Kidney (tissue), 2 donors: Measurements from ENCODE around the genes LTC4S and MRNIP.

DNA sequence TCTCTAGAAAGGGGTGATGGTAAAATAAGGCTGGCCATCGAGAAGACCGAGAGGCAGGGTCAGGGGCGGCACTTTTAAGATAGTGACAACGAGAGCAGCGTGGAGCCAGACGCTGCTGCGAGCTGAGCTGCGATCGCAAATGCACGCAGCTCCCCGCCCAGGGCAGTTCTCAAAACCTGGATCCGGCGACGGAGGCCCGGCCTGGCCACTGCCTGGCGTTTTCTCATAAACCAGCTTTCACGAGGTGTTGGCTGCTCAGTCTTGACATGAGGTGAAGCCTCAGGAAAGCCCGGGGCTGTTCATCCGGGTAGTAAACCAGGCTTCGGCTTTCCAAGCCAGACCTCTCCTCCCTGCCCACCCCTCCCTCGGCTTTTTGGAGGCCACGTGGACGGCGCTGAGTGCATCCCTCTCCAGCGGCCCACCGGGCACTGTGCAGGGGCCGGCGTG lies 151.5 kb upstream of the PHYKPL start:
- PRO-cap: no peak
- RRBS: 28% methylated on average over 11 of the region's 28 CpGs

DNA sequence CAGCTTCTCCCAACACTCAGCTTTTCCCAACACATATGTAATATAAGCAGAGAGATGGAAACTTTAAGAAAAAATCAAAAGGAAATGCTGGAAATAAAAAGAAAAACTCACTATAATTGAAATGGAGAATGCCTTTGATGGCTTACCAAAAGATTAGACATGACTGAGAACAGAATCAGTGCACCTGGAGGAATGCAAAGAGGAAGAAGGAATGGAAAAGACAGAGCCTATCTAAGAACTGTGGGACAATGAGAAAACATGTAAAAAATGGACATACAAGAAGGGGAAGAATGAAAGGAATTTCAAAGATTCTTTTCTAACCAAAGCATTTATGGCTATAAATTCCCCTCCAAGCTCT lies 47.4 kb upstream of the CLK4 start:
- PRO-cap: no peak

GRCh38 chr5:179190855-179191279 lies 130.7 kb downstream of the ZNF354C start:
- PRO-cap: no peak
- RRBS: no CpG with 5 or more reads among the region's 18 CpGs

DNA sequence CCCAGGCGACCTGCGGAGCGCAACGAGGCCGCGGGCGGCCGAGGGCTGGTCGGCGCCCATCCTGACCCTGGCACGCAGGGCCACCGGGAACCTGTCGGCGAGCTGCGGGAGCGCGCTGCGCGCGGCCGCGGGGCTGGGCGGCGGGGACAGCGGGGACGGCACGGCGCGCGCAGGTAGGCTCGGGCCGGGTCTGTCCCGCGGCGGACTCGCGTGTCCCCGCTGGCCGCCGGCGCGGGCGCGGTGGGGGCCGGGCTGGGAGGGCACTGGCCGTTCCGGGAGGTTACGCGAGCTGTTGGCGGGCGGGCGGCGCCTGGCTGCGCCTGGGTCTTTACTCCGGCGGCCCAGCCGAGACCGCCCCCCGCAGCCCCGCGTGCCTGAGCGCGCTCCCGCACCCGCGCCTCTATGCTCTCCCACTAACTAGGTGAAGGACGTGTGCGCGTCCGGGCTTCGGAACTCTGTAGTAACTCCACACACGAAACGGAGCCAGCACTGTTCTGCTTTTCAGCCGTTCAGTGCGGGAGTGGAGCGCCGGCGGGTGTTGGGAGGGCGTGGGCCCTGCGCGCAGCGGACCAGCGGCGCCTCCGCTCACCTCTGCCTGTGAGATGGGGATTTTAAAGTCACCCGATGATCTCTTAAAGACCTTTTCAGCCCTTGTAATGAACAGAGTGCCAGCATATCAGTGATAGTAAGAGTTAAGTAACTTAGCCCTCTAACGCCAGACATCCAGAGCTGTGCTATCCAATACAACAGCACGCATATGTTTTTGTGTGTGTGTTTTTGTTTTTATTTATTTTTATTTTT lies 553 bp downstream of the RUFY1 start:
- PRO-cap: bidirectional peak, plus-strand start at position 118 of the sequence, minus-strand start at position 84 of the sequence; bidirectional peak, plus-strand start at position 506 of the sequence, minus-strand start at position 372 of the sequence
- RRBS: under 1% methylated on average over 55 of the region's 88 CpGs

DNA sequence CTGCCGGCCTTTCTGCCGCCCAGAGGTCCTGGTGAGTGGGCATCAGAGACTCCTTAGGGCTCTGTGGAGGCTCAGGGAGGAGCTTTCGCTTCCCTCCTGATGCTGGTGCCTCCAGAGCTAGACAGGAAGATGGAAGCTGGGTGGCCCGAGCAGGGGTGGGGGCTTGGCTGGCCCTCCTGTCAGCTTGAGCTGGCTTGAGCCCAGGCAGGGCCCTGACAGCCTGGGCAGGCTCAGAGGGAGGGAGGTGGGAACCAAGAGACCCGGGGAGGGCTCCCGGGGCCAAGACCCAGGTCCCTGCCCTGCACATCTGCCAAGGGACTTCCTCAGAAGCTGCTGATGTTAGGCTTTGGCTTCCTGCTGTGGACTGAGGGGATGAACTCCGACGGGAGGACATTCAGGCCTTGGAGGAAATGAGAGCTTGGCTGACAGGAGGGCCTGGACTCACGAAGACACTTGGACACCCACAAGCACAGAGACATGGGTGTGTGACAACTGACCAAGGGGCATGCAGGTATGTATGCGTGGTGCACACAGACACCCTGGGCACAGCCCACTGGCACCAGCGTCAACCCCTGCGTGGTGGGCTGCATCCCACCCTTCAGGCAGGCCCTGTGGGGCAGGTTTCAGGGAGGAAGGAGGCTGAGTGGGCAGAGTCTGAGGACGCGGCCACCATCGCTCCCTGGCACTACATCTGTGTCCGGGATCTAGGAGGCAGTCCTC lies 1.8 kb upstream of the LTC4S start:
- PRO-cap: no peak
- RRBS: 80% methylated on average over 1 of the region's 16 CpGs

GRCh38 chr5:179793336-179794576 lies at the start of gene LTC4S:
Gene LTC4S (plus strand): TSS chr5:179793986.
- PRO-cap: bidirectional peak, plus-strand start at chr5:179793955, minus-strand start at chr5:179793878
- RRBS: no CpG with 5 or more reads among the region's 23 CpGs

- PRO-cap: bidirectional peak, plus-strand start at chr5:179795454, minus-strand start at chr5:179795199
- RRBS: 16% methylated on average over 13 of the region's 38 CpGs
These were observed 1.3 kb downstream of the LTC4S start for GRCh38 chr5:179794930-179795718.

DNA sequence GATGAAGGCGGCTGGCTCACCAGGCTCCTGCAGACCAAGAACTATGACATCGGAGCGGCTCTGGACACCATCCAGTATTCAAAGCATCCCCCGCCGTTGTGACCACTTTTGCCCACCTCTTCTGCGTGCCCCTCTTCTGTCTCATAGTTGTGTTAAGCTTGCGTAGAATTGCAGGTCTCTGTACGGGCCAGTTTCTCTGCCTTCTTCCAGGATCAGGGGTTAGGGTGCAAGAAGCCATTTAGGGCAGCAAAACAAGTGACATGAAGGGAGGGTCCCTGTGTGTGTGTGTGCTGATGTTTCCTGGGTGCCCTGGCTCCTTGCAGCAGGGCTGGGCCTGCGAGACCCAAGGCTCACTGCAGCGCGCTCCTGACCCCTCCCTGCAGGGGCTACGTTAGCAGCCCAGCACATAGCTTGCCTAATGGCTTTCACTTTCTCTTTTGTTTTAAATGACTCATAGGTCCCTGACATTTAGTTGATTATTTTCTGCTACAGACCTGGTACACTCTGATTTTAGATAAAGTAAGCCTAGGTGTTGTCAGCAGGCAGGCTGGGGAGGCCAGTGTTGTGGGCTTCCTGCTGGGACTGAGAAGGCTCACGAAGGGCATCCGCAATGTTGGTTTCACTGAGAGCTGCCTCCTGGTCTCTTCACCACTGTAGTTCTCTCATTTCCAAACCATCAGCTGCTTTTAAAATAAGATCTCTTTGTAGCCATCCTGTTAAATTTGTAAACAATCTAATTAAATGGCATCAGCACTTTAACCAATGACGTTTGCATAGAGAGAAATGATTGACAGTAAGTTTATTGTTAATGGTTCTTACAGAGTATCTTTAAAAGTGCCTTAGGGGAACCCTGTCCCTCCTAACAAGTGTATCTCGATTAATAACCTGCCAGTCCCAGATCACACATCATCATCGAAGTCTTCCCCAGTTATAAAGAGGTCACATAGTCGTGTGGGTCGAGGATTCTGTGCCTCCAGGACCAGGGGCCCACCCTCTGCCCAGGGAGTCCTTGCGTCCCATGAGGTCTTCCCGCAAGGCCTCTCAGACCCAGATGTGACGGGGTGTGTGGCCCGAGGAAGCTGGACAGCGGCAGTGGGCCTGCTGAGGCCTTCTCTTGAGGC lies 16.1 kb downstream of the SQSTM1 start:
- PRO-cap: no peak
- RRBS: no CpG with 5 or more reads among the region's 24 CpGs

DNA sequence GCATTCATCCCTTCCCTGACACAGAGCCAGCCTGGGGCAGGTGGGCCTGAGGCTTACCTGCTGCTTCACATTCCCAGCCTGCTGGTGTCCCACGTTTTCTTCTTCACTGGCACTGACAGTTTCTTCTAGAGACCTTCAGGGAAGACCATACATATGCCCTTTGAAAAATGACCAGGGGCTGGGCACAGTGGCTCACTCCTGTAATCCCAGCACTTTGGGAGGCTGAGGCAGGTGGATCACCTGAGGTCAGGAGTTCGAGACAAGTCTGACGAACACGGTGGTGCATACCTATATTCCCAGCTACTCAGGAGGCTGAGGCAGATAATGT lies 14.6 kb downstream of the MRNIP start:
- PRO-cap: no peak
- RRBS: no CpG with 5 or more reads among the region's 4 CpGs

GRCh38 chr5:179858719-179859632 lies at the start of gene MRNIP:
Gene MRNIP (minus strand): TSS chr5:179858817.
- PRO-cap: bidirectional peak, plus-strand start at chr5:179859020, minus-strand start at chr5:179858817
- RRBS: 3% methylated on average over 18 of the region's 84 CpGs

GRCh38 chr5:179912022-179912712 lies 4.5 kb upstream of the TBC1D9B start:
- PRO-cap: no peak
- RRBS: no CpG with 5 or more reads among the region's 9 CpGs

DNA sequence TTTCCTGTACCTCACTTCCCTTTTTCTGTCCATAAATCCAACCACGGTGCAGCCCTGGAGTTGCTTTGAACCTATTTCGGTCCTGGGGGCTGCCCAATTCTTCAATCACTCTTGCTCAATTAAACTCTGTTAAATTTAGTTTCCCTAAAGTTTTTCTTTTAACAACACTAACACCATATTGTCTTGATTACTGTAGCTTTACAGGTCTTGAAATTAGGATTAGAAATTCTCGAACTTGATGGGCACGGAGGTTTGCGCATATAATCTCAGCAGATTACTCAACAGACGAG lies 15.9 kb upstream of the TBC1D9B start:
- PRO-cap: no peak
- RRBS: no CpG with 5 or more reads among the region's 6 CpGs

DNA sequence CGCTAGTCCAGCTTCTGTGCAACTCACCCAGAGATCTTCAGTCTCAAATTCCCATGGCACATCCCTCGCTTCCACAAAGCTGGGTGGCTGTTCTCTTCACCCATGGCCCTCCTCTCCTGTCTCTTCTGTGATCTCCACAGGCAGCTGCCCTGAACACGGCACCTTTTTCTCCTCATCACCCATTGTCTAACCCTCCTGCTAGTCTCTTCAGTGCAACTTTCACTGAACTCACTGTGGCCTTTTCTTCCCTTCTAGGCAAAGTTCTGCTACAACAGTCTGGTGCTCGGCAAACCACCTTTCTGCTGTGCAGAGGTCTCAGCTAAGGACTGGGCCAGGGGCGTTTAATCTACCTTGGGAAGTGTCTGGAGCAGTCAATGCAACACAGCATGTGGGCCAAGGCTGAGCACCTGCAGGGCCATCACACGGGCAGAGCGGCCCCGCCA lies 65.5 kb upstream of the TBC1D9B start:
- PRO-cap: no peak
- RRBS: no CpG with 5 or more reads among the region's 8 CpGs

DNA sequence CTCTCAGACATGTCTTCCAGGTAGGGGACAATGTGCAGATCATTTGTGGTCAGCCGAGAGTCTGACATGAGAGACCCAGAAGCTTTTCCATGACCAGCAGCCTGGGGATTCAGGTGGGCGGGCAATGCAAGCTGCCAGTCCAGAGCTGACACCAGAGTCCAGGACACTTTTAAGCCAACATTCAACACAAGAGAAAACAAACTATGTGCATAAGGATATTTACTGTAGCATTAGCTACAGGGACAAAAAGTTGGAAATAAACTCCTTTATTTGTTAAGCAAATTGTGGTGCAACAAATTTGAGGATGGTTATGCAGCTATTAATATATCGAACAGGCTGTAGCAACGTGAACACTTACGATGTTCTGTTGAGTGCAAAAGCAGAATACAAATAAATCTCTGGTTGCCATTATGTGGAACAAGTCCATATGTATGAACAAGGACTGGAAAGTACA lies 9.9 kb upstream of the RNF130 start:
- PRO-cap: no peak
- RRBS: no CpG with 5 or more reads among the region's 5 CpGs

GRCh38 chr5:180136533-180137322 lies 65.2 kb upstream of the RNF130 start:
- PRO-cap: no peak
- RRBS: 92% methylated on average over 19 of the region's 48 CpGs

- PRO-cap: no peak
- RRBS: no CpG with 5 or more reads among the region's 16 CpGs
These were observed 38.9 kb upstream of the RASGEF1C start for GRCh38 chr5:180247800-180248379.

DNA sequence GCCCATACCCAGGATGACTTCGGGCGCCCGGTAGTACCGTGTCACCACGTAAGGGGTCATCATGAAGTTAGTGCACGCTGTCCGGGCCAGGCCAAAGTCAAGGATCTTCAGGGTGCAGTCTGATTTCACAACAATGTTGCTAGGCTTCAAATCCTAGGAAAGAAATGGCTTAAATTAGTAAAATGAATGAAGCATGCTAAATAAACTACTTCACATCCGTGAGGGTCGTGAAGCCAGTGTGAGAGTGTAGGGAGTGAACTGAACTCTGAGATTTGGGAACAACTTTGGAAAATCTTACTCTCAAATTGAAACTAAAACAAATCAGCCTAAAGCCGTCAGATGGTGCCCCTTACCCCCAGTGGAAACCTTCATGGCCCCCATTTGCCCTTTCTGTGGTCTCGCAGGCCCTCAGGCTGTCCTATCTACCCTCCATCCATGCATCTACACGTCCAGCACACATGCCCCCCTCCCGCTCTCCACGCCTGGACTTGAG lies 40.0 kb upstream of the RASGEF1C start:
- PRO-cap: no peak
- RRBS: 100% methylated on average over 5 of the region's 14 CpGs

- PRO-cap: no peak
- RRBS: no CpG with 5 or more reads among the region's 13 CpGs
These were observed 26.3 kb upstream of the CNOT6 start for GRCh38 chr5:180467796-180468338.

DNA sequence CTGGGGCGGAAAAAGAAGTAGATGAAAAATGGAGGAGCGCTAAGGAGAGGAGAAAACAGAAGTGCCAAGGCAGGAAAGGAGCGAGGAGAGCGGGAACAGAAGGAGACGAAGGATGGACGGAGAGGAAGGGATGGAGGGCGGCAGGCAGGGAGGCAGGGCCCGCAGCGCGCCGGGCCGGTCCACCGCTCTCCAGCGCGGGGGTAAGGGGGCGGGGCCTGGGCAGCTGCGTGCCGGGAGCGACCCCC lies 215 bp upstream of the CNOT6 start:
- PRO-cap: bidirectional peak, plus-strand start outside the sequence, minus-strand start at position 124 of the sequence
- RRBS: 3% methylated on average over 8 of the region's 19 CpGs

GRCh38 chr5:180792002-180793123 lies 10.2 kb downstream of the MGAT1 start:
- PRO-cap: no peak
- RRBS: 92% methylated on average over 15 of the region's 82 CpGs